ENCODE measurements around a stretch of chr1.

GRCh38 chr1:180189871-180190844, 35.5 kb downstream of the QSOX1 start:
- RRBS = no CpG with 5 or more reads among the region's 13 CpGs

DNA sequence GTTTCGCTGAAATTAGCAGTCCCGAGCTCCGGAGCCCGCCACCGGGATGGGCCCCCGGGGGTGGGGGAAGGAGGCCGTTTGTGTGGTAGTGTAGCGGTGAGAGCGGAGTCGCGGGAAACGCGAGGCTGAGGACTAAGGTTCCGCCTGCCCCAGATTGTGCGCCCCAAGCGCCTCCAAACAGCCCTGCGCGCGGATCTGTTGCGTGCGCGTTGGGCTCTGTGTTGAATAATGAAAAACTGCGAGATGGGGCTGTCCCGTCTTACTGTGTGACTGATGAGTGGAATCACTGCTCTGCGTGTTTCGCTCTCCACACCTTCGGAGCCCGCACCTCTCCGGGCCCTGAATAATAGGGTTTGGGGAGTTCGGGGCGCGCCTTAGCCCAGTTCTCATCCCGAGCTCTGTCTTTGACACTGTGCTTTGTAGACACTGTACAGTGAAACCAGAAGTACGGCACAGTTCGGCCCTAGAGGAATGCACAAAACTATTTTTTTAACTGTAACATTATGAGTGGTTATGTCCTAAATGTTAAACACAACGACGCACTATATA, 468 bp upstream of the ACBD6 start:
- RRBS = 2% methylated on average over 3 of the region's 37 CpGs

DNA sequence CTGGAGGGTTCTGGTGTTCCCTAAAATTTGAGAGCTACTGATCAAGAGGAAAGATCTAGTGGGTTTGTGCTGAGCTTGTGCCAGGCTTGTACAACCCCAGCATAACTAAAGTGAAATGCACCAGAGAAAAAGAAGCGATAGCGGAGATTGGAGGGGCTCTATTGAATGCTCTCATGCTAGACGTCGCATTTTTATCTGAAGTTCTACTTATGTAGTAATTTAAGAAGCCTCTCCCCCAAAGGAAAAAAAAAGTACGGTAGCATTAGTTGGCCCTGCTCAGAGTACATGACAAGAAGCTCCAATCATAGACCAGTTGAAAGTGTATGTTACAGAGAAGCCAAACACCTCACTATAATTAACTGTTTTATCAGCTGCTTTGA, 36.6 kb upstream of the ACBD6 start:
- RRBS = no CpG with 5 or more reads among the region's 5 CpGs

DNA sequence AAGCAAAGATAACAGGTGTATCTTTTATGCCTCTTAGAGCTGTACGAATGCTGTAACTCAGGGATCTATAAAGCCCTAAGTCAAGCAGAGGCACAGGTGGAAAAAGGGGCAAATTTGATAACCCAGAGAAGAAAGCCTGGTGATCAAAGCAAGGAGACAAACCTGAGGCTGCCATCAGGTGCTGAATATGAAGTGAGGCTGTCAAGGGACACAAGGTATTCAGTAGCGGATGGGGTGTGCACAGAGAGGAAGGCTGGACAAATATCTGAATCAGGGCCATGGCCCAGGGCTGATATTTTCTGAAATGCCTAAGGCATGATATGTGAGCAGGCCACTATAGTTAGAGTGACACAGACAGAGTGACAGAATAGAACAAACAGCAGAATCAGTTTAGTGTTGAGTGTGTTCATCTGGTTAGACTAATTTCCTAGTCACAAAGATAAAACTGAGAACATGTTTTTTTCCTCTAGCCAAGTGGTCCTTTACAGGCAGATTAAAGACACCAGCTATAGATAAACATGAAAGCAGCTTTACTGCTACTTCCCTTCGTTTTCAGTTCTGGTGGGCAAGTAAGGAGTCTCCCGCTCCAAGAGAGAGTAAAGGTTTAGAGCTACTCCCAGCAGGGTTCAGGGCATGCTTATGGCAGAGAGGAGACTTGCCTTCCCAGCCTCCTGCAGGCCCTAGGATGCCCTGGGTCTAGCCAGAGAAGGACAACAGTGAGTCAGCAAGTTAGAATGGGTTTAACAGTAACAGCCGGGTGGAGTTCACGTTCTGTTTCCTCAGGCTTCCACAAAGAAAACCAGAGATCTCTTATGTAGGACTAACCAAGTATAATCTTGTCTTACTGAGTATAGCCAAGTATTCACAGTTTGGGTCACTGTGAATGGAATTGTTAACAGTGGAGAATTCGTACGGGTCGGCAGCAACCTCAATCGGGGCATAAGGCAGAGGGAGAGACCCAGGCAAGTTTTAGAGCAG, 60.4 kb upstream of the ACBD6 start:
- RRBS = no CpG with 5 or more reads among the region's 10 CpGs

DNA sequence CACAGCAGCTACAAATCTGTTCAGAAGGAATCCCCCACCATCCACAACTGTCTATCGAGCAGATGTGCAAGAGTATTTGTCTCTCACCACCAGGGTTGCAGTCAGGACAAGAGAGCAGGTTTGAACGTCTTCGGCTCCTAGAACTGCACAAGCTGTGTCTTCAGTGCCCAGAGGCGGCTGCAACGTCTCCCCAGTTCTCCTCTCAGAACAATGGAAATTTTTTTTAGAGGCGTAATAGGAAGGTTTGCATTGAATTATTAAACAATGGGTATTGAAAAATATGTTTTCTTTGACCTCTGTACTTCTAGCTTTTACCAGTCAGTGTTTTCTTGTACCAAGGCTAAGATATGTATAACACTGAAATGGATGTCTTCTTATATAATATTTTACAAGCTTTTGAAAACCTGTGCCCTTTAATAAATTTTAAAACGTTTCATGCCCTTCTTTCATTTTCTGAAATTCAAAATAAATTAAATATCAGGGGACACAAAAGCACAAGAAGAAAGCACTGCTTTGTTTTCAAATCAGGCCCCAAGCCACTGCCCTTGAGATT, 63.8 kb upstream of the ACBD6 start:
- RRBS = no CpG with 5 or more reads among the region's 7 CpGs

- RRBS = no CpG with 5 or more reads among the region's 7 CpGs
These were observed 33.2 kb upstream of the XPR1 start for GRCh38 chr1:180598541-180599080.

DNA sequence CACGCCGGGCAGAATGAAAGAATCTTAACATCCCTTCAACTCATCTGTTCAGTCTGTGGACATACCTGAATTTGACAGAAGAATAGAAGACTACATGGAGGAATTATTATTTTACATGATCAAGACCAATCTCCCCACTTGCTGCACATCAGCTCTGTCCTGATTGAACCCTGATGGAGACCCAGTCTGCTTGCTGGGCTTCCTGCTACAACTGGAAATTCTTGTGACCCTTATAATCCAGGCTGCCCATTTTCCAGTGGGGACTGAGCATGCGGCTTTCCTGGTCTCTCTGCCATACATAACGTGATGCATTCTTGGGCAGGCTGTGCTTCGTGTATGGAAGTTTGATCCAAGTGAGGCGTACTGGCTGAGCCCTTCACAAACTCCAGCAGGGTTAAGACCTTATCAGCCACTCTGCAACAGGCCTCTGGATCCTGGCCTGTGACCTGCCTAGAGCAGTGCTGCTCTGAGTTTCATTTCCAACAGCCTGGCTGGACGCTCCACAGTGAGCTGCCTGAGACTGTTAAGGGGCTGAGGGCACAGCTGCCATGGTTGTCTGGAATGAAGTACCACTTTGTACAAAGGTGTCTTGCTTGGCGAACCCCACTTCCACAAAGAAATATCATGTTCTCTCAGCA, 28.7 kb upstream of the XPR1 start:
- RRBS = no CpG with 5 or more reads among the region's 8 CpGs

DNA sequence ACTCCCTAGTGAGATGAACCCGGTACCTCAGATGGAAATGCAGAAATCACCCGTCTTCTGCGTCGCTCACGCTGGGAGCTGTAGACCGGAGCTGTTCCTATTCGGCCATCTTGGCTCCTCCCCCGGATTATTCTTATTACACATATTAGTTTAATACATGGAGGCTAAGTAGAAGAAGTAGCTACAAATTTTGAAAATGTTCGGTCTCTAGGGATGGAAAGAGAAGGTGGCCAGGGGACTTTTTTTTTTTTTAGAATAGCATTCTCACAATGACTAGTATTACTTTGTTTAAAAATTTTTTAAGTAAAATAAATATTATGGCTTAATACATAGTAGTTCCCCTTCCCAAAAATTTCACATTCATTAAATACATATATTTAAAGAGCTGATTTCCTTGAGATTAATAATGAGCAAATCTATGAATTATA, 40.0 kb upstream of the KIAA1614 start:
- RRBS = no CpG with 5 or more reads among the region's 9 CpGs

DNA sequence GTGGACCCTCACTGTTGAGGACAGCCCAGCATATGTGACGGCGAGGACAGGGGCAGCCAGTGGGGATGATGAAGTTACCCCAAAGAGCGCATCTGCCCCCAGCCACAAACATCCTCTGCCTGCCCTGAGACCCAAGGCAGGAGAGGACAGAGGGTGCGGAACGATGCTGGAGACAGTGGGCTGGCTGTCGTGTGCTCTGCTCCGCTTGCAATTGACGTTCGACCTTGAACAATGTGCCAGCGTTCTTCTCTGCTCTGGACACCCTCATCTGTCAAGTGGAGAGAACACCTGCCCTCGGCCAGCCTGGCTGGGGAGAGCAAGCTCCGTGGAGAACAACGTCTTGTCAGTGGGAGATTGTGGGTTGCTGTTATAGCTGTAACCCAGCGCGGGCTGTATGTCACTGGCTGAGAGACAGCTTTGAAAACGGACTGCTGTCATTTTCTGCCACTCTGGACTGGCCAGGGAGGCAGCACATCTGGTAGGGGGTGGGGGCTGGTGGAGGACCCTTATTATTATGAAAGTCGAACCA, 14.6 kb downstream of the KIAA1614 start:
- RRBS = no CpG with 5 or more reads among the region's 17 CpGs

DNA sequence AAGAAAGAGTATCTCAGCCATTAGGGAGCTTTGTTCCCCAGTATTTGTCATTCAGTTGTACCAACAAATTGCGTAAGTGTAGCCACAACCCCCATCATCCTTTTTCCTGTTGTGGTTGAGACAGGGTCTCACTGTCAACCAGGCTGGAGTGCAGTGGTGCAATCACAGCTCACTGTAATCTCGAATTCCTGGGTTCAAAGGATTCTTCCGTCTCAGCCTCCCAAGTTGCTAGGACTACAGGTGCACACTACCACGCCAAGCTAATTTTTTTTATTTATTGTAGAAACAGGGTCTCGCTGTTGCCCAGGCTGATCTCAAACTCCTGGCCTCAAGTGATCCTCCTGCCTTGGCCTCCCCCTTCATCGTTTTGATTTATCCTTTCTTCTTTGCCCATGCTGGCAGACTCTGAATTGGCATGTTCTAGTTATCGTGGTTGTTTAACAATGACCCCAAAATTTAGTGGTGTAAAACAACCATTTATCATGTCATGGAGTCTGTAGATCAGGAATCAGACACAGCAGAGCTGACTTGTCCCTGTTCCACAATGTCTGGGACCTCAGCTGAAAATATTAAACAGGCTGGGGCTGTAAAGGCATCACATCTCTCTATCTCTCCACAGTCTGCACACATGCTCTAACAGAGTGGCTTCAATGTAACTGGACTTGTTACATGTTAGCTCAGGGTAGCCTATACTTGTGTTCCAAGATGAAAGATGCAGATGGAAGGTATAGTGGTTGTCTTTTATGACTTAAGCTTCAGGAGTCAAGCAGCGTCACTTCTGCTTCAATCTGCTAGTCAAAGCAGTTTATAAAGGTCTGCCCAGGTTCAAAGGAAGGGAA, 9.2 kb downstream of the STX6 start:
- RRBS = no CpG with 5 or more reads among the region's 8 CpGs

DNA sequence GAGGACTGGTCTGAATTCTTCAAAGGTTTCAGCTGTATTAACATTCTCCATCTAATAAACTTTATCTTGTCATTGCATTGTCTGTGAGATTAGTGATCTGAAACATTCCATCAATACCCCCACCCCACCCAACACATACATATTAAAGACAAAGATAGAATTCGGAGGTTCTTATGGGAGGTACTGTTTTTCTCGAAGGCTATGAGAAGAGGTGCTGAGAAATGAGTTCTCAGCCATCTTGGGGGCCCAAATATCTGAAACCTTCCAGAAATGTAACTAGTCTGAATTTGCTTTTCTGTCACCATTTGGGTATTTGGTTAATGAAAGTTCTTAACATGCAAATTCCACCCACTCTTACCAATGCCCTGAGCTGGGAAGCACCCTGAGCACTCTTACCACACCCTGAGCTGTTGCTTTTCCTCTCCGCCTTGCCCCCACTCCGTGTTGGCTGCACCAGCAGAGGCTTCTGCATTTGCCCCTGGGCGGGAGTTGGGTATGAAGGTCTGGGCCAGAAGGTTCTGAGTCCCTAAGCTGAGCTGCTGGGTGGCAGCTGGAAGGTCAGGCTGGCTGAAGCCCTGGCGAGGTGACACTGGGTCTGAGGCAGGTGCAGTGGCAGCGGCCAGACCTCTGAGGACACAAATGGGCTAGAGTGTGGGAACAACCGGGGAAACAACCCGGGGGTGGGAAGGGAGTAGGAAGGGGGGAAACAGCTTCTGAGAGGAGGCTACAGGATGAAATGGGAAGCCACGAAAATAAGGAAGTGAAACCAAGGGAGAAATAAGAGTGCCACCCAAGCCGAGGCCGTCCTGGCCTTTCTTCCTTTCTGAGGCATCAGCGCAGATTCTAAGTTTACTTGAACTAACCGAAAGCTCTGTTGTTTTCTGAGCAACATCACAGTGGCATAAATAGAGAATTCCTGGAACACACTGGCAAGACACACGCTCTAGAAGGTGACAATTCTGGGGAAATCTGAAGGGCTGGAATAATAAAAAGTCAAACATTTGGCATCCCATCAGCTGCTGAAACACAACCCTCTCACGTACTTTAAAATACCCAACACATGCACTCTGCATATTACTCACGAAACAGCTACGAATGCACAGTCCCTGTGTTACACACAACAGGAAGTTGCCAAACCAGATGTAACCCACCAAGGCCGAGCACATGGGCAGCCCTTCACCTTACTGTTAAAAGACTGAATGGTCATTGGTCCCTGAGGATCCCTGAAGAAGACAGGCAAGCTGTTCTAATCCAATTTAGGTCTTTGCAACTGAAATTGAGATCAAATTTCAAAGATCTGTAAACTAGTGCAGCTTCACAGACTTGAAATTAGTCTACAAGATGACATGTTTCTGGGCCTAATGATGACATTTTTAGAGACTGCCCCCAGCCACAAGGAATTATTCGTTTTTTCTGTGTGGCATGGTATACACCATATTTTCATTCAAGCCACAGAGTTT, 26.1 kb upstream of the IER5 start:
- RRBS = no CpG with 5 or more reads among the region's 20 CpGs

- RRBS = 4% methylated on average over 16 of the region's 26 CpGs
These were observed 17.1 kb downstream of the IER5 start for GRCh38 chr1:181105678-181105889.

DNA sequence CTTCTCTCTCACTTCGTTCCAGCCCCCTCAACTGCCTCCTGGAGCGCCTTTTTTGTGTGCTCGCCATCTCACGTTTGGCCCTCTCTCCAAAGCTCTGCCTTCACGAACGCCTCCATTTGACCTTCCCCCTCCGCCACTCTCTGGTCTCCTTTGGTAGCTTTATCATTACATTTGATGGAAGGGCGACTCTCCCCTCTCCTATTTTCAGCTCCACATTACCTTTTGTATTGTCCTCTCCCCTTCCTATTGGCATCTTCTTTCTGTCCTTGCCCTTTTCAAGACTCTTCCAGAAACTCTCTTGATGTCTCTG, 17.3 kb downstream of the IER5 start:
- RRBS = no CpG with 5 or more reads among the region's 8 CpGs

DNA sequence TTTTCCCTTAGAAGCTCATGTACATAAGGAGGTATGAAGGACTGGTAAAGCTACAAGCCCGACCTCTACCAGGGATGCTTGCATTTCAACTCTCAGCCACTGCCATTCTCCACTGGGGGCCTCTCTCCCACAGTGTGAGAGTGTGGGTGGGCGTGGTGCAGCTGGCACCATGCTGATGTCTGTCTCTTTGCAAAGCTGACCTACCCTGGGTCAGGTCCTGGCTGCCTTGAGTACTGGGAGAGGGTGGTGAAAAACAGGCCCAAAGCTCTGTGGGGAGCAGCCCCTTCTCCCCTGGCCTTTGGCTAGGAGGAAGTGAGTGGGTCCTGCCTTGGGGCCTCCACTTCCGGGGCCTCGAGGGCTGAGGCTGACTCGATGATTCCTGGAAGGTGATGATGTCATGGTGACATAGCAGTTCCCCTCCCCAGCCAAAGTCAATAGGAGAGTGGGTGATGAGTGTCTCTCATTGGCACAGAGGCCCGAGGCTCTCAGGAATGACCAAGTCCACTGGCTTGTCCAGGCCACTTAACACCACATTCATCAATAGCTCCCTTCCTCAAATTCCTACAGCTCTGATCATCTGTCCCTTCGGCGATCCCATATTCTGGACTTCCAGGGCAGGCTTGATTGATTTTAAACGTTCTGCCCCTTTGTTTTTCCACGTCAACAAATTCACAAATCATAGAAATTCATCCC, 53.0 kb downstream of the IER5 start:
- RRBS = no CpG with 5 or more reads among the region's 10 CpGs

GRCh38 chr1:182068910-182069595, 7.5 kb upstream of the ZNF648 start:
- RRBS = no CpG with 5 or more reads among the region's 14 CpGs

GRCh38 chr1:182088026-182088755, 26.7 kb upstream of the ZNF648 start:
- RRBS = no CpG with 5 or more reads among the region's 15 CpGs

- RRBS = no CpG with 5 or more reads among the region's 3 CpGs
These were observed 132.3 kb upstream of the ZNF648 start for GRCh38 chr1:182193712-182194292.

GRCh38 chr1:182304540-182305180, 86.9 kb downstream of the GLUL start:
- RRBS = no CpG with 5 or more reads among the region's 1 CpG

DNA sequence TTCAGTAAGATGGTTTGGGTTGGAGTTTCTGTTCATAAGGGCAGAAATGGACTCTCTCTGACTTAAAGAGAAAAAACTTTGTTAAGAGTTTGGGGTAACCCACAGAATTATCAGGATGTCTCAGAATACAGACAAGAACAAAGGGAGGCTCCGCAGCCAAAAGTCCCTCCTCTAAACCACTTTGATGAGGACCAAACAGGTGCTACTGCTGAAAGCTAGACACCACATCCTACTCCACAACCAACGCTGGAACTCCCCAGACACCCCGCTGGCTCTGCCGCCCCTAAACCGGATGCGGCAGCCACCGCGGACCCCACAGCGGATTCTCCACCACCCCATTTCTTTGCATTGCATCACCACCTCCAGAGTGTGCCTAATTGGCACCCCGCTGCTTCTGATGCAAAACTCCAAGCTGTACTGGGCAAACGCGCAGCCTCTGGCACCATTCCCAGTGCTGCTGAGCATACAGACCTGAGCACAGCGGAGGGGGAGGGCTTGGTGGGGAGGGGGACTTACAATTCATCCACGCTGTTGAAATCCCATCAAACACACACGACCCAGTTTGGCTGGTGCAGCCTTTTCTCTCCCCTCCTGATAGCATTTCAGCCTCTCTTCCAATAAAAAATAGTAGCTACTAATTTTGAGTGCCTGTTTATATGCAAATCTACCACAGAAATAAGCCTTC, 11.9 kb upstream of the RGS16 start:
- RRBS = no CpG with 5 or more reads among the region's 15 CpGs

- RRBS = no CpG with 5 or more reads among the region's 9 CpGs
These were observed 24.4 kb downstream of the DHX9 start for GRCh38 chr1:182863412-182864137.